ENCODE results near the genes FREM3, SMAD1 and EDNRA.

DNA sequence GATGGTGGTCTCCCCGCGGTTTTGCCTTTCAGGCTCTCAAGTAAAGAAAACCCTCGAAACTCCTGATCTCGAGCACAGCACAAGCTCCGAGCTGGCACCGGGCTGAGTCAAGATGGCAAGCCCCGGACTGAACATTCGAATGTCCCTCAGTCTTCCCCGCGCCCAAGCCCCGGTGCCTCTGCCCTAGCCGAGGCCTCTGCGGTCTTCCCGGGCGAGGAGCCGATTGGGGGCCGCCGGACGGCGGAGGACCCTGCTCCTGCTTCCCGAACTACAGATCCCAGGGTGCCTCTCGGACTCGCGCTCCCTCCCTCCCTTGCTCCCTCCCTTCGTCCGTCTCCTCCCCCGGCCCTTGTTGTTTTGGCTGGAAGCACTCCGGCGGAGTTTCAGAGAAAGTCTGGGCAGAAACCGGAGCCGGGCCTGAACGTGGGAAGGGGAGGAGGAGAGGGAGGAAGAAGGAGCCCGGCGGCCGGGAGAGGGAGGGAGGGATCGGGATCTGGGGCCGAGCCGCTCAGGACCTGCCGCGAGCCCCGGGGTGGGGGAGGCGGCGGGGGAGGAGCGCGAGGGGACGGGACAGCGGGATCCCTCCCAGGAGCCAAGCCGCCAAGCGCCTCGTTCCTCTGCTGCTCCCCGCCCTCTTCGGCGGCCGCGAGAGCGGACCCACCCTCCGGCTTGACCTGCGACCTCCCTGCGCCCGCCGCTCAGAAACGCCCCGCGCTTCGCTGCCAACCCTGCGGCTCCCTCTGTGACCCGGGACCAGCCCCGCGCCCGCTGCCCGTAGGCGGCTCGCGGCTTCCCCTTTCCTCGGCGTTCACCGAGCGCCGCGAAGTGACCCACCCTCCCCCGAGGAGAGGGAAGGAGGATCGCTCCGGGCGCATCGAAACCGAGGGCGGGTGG is 602 bp upstream of the GAB1 start:
- RRBS = 6% methylated on average over 36 of the region's 87 CpGs

GRCh38 chr4:143358830-143359357 is 22.2 kb downstream of the GAB1 start:
- RRBS = no CpG with 5 or more reads among the region's 5 CpGs

GRCh38 chr4:143404353-143405187 is 67.9 kb downstream of the GAB1 start:
- RRBS = no CpG with 5 or more reads among the region's 5 CpGs

GRCh38 chr4:143700553-143700852 is at the start of gene FREM3:
TSS of gene FREM3 (minus strand) at chr4:143700675.
- RRBS = 20% methylated on average over 13 of the region's 25 CpGs

GRCh38 chr4:144782914-144783236 is 136.9 kb downstream of the HHIP start:
- RRBS = no CpG with 5 or more reads among the region's 1 CpG

- RRBS = no CpG with 5 or more reads among the region's 9 CpGs
These were observed 39.6 kb downstream of the ABCE1 start for GRCh38 chr4:145137350-145138391.

GRCh38 chr4:145481396-145482561 is at the start of gene SMAD1:
TSS of gene SMAD1 (plus strand) at chr4:145481853.
- RRBS = 3% methylated on average over 63 of the region's 143 CpGs

DNA sequence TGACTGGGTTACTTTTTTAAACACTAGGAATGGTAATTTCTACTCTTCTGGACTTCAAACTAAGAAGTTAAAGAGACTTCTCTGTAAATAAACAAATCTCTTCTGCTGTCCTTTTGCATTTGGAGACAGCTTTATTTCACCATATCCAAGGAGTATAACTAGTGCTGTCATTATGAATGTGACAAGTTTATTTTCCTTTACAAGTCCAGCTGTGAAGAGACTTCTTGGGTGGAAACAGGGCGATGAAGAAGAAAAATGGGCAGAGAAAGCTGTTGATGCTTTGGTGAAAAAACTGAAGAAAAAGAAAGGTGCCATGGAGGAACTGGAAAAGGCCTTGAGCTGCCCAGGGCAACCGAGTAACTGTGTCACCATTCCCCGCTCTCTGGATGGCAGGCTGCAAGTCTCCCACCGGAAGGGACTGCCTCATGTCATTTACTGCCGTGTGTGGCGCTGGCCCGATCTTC is 32.8 kb downstream of the SMAD1 start:
- RRBS = no CpG with 5 or more reads among the region's 7 CpGs

DNA sequence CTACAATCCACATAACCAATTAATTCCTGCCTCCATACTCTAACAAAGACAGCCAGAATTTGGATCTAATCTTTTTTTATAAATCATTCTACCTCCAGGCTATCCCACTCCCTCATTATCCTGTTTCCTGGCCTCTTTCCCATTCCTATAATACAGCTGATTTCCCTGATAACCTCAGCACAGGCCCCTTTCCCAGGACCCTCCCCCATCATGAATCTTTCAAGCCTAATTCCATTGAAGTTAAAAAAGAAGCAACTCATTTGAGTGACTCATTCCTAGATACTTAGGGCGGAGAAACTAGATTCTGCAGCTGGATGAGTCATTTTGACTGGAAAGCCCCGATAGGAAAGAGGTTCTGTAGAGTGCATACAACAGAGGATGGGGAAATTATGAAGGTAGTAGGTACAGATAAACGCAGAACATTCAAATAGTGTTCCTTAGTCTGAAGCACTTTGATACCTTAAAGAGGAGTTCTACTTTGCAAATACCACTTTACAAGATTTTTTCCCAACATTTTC is 128.3 kb downstream of the C4orf51 start:
- RRBS = no CpG with 5 or more reads among the region's 3 CpGs

DNA sequence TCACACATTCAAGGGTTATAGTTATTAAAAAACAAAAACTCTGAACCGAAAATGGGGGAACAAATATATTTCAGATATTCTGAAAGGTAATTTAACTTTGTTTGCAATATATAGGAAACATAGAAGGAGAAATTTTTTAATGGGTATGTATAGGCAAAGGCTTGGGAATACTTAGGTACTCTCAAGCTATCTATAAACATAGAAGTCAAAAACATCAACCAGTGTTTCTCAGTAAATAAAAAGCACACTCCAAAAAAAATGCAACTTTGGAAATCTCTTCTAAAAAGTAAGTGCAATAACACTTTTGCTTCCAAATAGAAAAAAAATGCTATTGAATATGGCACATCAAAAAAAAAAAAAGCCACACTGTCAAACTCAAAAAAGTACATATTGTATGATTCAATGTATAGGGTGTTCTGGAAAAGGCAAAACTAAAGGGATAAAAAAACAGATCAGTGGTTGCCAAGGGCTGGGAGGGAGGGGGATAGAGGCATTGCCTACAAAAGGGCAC is 112.7 kb downstream of the SLC10A7 start:
- RRBS = no CpG with 5 or more reads among the region's 1 CpG

DNA sequence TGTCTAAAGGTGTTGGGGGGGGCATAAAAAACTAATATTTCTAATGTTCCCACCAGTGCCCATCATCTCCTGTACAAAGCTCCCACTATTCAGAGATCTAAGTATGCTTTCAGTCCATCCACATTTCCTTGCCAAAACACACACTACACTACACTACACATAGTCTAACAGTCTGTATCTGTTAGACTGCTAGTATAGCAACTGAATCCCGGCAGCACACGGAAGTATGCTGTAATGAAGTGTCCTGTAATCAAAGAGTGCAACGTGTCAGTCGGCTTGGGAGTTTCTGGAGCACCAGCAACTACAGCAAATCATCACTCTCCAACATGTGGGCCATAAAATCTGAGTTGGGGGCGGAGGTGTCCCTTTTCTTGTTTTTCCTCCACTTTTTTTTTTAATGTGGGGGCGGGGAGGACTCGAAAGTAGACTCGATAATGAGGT is 897 bp downstream of the SLC10A7 start:
- RRBS = no CpG with 5 or more reads among the region's 8 CpGs

- RRBS = no CpG with 5 or more reads among the region's 9 CpGs
These were observed 158.0 kb upstream of the TTC29 start for GRCh38 chr4:147103536-147104194.

- RRBS = no CpG with 5 or more reads among the region's 6 CpGs
These were observed 982 bp upstream of the EDNRA start for GRCh38 chr4:147479951-147480279.

DNA sequence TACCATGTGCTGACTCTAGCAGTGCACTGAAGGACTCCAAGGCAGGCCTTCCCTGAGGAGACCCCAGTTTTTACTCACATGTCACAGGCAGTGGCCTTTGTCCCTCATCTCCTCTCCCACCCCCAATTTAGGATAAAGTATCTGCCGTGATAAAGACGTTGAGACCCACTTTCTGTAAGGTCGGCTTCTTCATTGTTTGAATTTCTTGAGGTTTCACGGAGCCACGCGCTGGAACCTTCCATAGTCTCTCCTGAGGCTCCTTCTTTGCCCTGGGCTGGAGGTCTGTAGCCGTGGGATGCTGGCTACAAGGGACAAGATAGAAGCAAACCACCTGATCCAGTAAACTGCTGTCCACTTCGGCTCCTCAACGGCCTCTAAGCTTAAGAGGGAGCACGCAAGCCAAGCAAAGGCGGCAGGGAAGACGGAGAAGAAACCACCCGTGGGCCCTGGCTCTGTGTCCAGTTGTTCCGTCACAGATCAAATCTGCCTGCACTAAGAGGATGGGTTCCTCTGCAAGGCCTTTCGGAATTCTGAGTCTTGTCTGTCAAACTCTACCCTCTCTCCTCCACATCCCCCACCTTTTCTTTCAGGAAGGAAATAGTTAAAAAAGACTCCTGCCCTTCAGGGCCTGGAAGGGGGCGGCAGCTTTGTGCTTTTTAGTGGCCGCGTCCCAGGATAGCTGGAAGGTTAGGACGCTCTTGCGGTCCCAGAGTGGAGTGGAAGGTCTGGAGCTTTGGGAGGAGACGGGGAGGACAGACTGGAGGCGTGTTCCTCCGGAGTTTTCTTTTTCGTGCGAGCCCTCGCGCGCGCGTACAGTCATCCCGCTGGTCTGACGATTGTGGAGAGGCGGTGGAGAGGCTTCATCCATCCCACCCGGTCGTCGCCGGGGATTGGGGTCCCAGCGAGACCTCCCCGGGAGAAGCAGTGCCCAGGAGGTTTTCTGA is at the start of gene EDNRA:
Gene EDNRA, plus strand, starts transcription at position 815 of the 944 bp plus-strand sequence.
- RRBS = 95% methylated on average over 9 of the region's 39 CpGs

DNA sequence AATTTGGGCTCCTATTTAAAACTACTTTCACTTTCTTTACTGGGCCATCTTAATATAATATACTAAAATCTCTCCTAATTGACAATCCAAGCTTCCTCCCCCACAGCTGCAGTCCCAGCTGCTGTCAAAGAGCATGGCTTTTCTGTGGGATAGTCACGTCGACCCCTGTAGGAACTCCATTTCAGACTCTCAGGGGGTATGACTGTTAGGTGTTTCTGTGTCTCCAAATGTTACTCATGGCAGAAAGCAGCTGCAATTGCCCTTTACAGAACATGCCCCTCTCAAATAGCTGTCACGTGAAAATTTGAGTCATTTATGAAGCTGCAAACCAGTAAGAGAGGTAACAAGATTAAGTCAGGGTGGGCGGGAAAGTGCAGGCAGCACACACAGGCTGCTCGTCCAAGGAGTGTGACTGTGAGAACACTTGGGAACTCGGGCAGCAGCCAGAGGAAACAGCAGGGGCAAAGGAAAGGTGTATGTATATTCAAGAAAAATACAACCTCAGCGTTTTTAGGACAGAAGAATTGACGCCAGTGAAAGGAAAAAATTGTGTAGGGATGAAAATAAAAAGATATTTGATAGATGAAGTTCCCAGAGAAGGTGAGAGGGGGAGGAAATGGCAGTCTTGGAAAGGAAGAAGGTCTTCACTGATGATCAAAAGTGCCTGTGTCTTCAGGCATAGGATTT is 66.5 kb upstream of the TMEM184C start:
- RRBS = no CpG with 5 or more reads among the region's 8 CpGs

DNA sequence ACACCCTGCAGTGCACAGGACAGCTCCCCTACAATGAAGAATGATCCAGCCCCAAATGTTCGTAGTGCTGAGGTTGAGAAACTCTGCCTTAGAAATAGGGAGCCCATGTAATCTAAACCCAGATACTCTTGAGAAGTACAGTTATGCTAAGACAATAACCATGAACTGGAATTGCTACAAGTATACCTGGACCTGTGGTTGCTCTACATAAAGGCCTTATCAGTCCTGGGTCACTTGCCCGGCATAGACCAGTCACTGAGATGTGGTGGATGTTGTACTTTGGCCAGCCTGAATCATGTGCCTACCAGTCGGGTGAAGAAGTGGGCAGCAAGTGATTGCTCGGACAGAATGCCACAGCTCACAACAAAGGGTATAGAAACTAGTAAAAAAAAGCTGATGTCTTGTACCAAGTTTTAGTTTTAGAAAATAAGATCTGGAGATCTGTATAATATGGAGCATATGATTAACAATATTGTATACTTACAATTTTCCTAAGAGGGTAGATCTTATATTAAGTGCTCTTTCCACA is 16.2 kb downstream of the ARHGAP10 start:
- RRBS = no CpG with 5 or more reads among the region's 4 CpGs

- RRBS = no CpG with 5 or more reads among the region's 5 CpGs
These were observed 313.0 kb downstream of the ARHGAP10 start for GRCh38 chr4:148044864-148045297.

DNA sequence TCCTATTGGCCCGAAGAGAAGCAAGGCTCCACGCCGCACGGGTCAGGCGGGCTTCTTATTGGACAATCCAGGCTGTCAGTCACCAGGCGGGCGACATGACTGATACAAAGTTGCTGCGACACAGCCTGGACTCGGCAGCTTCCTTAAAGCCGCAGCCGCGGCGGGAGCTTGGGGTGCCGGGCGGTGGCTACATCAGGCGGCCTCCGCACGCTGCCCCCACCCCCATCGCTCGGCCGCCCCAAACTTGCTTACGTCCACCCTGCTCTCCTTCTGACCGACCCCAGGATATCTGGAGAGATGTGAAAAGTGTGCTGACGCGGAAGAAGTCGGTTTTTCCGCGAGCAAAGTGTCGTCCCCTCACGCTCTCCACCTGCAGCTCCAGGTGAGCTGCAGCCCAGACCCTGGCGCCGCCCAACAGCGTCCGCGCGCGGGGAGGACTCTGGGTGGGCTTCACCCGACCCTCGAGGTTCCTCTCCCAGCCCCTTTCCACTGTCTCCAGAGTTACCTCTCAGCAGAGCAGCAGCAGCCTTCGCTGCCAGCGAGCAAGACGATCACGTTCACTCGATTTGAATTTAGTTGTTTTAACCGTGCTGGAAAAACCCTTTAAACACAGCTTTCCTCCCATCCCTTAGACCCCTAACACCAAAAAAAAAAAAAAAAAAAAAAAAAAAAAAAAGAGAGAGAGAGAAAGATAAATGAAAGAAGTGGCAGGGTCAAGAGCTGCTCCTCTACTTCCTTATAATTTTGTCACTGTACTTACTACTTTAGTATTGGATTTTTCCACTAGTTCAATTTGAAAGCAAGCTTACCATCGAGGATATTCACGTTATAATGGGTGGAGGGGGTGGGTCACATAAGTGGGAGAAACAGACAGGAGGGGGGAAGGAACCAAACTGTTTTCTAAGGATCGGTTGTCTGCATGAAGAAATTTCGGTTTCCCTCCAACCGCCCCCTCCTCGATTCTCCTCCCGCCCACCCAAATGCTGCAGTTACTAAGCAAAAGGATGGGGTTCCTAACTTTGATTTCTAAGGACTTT is 683 bp upstream of the NR3C2 start:
- RRBS = no CpG with 5 or more reads among the region's 52 CpGs

- RRBS = no CpG with 5 or more reads among the region's 3 CpGs
These were observed 71.6 kb upstream of the NR3C2 start for GRCh38 chr4:148513743-148514198.

- RRBS = no CpG with 5 or more reads among the region's 6 CpGs
These were observed 540.1 kb upstream of the NR3C2 start for GRCh38 chr4:148982232-148982756.